Neural progenitor cell (in vitro differentiated cells): ENCODE data around the genes CALHM3 and SORCS3.

DNA sequence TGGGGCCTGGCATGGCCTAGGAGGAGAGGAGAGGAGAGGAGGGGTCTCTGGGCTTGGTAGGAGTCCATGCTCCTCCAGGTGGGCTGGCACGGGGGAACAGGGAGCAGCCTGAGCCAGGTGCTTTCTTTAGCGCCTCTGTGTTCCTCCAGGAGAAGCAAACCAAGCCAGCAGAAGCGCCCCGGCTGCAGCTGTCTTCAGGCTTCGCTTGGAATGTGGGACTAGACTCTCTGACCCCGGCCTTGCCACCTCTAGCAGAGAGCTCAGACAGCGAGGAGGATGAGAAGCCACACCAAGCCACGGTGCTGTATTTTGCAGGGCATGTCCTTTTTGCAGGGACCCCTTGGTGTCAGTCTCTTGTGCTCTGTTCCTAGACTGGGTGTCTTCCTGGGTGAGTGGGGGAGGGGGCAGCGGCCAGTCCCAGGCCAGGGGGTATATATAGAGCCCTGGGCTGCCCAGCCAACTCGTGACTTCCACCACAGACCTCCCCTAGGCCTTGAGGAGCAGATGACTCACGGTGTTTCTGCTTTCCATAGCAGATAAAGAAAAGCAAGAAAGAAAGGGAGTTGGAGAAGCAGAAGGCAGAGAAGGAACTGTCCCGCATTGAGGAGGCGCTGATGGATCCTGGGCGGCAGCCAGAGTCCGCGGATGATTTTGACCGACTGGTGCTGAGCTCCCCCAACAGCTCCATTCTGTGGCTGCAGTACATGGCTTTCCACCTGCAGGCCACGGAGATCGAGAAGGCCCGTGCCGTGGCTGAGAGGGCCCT lies 10.3 kb downstream of the CALHM2 start:
- RAMPAGE, long total RNA: no peak

- RAMPAGE, long total RNA: no peak
These were observed at the start of gene CALHM3 for GRCh38 chr10:103479010-103479452. Gene CALHM3 (minus strand): TSS chr10:103479240.

GRCh38 chr10:103605648-103606268 lies 112.3 kb downstream of the NEURL1 start:
- RAMPAGE, long total RNA: no peak

DNA sequence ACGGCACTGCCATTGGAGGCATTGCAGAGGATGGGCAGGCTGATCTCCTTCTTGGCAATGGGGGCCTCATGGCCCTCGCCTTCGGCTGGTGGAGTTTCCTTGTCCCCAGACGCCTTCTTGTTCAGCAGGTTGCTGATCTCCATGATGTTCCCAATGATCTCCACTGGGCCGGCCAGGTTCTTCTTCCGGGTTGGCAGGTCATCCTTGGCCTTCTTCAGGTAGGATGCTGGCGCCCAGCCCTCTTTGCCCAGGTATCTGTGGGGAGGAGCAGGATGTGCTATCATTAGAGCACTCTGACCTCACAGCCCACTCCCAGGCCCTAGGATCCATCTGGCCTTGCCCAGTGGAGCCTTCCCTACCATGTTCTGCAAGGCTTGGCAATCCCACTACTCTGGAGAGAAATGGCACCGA lies 119.4 kb downstream of the NEURL1 start:
- RAMPAGE, long total RNA: no peak

DNA sequence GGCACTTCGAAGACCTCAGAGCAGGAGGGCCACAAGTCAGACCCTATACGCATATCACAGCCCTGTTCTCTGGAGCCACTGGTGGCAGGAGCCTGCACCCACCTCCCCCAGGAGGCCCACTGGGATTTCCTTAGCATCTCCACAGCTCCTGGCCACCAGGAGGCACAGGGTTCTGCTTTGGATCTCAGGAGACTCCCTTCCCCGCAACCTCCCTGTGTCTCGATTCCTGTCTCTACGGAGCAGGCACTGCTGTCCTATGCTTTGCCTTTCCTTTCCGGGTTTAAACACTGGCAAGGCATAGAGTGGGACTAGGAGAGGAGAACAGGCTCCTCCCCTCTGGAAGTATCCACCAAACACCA lies 166.2 kb downstream of the NEURL1 start:
- RAMPAGE, long total RNA: no peak

DNA sequence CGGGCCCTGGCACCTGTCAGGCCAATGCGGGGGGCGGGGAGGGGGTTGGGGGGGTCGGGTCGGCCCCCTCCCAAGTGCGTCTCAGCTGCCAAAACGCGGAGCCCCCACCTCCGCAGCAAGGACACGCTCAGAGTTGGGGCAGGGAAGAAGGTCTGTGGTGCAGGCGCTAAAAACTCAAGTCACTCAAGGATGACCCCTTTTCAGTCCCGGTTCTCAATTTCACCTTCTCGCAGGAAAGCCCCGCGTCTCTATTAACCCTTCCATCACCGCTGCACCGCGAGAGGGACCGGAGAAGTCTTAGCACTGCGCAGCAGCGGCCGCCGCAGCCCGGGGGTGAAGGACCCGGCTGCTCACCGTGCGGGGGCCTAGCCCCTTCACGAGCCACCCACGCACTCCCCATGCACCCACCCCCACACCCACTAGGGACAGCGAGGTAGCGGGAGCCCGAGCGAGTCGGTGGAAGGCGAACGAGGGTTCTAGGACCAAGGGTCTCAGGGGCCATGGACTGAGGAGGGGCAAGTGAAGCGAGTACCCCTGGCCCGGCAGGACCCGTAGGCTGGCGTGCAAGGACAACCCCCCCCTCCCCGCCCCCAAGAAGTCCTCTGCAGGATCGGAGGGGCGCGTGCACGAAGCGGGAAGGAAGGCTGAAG lies 162.9 kb downstream of the SH3PXD2A start:
- RAMPAGE, long total RNA: no peak

DNA sequence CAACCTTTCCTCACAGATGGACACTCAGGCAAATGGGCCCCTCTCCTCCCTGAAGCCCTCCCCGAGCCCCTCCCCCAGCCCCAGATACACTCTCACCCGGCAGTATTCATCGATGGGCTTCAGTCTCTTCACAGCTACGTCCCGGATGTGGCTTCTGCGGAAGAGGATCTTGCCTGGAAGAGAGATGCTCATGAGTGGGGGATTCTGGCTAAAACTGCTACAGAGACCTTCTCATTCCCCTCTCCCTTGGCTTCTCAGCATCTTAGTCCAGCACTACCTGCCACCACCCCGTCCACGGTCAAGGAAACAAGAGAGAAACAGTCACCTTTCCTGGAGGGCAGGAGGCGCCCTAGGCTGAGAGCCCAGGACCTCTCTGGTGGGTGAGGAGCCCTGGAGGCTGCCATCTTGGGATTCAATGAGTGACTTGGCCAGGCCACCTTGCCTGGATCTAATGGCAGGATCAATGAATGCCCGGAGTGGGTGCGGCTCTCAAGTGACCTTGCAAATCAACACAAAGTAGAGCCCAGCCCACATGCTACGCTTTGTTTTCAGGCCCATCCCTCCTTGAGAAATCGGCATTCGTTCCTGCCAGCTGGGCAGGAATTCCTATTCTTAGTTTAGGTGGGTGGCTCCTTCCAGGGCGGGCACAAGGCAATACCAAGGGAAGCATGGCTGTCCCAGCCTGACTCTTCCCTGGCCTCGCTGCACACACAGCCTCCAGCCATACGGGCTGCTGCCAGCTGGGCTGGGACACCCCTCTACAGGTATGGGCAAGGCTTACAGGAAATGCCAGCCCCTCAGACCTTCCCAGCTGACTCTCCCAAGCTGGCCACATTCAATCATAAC lies 119.5 kb downstream of the SH3PXD2A start:
- RAMPAGE, long total RNA: no peak

DNA sequence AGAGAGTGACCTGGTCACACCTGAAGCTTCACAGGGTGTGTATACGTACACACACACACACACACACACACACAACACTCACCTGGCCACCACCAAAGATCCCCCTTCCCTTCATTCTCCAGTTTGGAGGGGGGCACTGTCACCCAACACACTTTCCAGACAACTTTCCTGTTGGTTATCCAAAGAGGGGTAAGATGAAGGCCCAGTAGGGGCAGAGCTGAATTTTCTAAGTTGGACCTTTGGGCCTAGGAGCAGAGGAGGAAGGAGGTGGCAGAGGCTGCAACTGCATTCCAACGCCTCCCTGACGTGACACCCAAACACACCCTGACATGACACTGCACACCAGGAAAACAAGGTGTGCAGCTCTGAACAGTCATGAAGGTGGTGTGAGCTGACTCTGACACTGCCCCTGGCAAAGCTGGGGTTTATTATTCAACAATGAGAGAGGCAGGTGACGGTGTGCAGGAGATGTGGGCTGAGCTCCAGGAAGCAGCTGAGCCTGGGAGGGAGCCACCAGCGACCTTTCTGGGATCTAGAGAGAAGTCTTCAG lies 65.8 kb downstream of the SH3PXD2A start:
- RAMPAGE, long total RNA: no peak

DNA sequence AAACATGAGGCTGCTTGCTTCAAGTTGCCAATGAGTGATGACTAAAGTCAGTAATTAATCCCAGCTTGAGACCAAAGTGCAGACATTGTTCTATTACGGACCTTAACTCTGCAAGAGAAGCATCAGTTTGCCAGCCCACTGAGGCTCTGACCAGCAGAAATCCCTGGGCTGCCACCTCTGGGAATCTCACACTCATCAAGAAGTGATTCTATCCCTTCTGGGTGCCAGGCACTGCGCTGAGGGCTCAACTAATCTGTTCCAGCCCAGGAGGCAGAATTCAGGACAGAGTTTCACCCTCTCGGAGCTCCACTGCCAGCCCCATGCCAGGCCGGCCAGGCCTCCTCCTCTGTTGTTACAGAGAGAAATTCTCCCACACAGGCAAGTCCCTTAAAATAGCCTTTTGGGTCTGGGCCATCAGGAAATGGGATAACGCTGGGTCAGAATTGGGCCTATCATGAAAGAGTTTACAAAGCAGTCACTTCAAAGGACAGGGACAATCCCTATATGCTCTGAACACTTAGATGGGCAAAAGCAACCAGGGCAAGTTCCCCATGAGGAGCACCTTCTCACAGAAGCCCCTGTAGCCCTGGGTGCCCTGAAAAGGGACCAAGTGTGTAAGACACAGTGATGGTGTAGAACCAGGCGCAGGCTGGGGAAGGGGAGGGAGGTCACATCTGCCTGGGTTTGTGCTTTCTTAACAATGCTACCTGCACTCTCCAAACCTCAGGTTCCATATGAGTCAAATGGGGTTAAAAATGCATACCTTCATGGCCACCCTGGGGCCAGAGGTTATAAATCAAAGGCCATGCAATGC lies 11.2 kb downstream of the SH3PXD2A start:
- RAMPAGE, long total RNA: no peak

- RAMPAGE, long total RNA: no peak
These were observed 2.5 kb downstream of the SH3PXD2A start for GRCh38 chr10:103852798-103853352.

DNA sequence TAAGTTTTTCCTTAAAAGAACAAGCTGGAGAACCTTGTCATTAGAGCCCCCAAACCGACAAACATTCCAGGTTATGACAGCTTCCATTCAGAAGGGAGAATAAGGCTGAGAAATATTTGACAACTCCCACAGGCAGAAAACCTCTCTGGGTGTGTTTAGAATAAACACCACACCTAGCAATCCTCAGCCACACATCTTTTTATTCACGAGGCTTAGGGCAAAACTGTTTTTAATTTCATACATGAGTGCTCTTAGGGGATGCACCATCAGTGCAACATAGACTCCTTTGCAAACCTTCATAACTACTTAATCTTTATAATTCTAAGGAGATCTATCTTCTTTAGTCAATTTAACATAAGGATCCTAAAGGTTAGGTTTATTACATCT lies 24.1 kb downstream of the STN1 start:
- RAMPAGE, long total RNA: no peak

DNA sequence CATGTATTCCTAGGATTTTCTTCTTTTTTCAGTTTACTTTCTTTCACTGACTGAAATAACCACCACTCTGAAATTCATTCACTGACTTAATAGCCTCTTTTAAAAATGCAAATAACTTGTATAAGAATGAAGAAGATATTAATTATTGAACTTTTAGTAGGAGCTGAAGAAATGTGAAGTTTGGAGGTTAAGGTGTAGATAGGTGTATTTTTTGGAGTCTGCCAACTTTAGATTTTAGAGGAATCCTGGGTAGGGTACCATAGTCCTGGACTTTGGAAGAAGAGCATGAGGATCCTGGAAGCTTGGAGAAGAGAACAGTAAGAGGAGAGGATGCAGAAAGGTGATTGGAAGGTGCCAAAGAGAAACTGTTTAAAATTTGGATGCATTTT lies 37.3 kb downstream of the SLK start:
- RAMPAGE, long total RNA: no peak

DNA sequence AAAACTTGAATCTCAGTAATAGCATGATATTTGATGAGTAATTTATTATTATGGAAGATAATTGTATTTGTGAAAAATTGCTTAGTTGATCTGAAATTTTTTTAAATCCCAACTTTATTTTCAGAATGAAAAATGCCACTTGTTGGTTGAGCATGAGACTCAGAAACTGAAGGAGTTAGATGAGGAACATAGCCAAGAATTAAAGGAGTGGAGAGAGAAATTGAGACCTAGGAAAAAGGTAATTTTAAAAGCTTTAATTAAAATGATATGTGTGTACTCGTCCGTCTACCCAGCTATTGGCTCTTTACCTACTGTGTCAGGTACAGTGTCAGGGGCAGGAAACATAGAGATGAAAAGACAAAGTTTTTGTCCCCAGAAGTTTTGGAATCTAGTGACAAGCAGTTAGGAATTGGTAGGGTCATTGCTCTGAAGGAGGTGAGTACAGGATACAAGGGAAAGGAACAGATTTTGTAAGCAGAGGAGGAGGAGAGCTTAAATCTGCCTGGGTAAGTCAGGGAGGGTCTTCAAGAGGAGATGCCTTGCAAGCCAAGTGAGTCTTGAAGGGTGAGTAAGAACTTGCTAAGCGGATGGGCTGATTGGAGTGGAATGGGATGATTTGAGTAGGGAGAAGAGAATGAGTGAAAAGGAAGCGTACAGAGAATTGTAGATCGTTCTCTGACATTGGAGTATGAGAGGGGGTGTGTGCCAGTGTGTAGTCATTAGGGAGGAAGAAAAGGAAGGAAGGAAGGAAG lies 54.7 kb downstream of the SLK start:
- RAMPAGE, long total RNA: no peak

DNA sequence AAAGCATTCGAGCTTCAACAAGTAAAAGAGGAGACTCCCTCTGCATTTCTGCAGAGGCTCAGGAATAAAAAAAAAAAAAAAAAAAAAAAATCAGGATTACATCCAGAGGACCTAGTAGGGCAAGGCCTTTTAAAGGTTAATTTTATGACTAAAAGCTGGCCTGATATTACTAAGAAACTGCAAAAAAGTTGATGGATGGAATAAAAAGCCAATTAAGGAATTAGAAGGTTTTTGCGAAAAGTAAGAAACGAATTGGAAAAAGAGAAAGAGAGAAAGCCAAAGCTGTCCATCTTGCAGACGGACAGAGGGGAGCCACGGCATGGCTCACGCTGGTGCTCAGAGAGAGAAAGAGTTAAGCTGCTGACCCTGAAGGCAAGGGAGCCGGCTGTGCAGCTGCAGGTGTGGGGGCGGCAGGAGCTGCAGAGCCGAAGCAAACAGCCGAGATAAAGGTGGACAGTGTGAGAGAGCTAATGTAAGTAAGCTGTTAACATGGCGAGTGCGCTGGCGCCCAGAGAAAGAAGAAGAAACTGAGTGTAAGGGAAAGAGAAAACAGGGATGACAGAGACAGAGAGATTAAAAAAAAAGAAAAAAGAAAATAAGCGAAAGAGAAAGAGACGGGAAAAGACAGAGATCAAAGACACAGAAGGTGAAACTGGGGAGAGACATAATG lies 18.3 kb downstream of the COL17A1 start:
- RAMPAGE, long total RNA: no peak

DNA sequence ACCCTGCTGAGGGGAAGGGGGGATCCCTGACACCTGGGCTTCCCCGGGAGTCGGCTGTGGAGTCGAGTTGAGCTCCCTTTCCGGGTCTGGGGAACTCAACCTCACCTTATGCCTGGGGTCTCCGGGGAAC lies 93 bp downstream of the SFR1 start:
- RAMPAGE, long total RNA: no peak

- RAMPAGE, long total RNA: no peak
These were observed 24.1 kb downstream of the GSTO2 start for GRCh38 chr10:104292995-104293587.

DNA sequence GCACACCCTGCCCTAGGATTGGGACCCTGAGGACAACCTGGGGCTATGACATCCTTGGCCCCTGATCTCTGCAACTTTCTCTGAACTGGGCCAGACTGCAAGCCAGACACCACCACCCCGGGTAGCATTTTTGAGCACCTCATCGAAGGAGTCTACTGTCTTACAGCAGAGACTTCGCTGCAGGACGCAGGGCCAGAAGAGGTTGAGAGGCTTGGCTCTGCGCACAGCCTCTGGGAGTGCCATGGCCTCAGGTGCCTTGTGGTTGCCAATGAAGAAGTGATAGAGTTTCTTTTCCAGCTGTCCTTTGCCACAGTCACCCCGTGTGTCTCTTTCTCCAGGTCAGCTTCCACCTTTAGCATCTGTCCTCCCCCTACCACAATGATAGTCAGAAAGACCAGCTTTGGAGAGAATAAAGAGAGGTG lies 25.1 kb downstream of the ITPRIP start:
- RAMPAGE, long total RNA: no peak

DNA sequence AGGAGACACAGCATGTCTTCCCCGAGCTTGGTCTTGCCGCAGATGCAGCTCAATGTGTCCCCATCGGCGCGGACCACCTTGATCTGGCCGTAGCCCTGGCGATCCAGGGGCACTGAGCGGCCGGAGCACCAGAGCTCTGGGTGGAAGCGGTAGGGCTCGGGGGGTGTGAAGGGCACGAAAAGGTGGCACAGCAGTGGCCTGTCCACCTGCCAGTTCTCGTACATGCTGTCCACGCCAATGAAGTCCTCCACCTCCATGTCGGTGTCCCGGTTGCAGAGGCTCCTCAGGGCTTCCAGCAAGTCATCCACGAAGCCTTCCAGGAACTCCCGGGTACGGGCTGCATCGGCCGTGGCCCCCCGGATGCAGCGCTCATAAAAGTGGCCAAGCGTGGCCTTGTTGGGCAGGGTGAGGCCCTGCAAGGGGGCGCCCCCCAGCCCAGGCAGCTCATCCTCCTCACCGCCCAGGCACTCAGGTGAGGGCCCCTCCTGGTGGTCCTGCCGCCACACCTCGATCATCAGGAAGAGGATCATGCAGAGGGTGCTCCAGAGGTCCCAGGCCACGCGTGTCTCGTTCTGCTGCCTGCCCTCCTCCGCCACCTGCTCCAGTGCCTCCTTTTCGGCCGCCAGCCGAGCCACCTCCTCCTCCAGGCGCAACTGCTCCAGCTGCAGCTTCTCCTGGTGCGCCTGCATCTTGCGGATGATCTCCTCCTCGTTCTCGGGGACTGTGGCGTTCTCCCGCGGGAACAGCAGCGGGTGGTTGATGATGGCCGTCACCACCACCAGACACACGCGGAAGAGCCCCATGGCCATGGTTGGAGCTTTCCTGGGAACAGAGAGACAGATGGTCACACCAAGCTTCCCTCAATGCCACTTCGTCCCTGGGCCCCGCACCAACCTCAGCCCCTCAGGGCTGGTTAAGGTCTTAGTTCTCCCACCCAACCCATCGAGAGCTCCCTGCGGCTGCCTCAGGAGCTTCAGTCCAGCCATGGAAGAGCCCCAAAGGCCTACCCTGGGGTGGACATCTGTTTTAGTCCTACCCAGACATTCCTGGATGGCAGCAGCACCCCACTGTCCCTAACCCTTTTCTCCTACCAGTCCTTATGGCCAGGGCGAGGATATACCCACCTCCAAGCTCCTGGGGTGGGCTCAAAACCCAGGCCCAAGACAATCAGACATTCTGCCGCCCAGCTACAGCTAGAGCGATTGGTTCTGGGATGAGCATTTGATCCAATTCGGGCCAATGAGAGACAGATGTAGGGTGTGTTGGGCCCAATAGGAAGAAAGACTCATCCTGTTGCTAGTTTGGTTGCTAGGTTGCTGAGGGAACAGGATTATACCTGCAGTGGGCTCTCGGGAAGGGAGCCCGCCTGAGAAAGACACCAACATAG lies 22.5 kb downstream of the ITPRIP start:
- RAMPAGE, long total RNA: no peak

GRCh38 chr10:104641030-104641588 lies at the start of gene SORCS3:
Gene SORCS3 (plus strand): TSS chr10:104641290.
- RAMPAGE, long total RNA: no peak

DNA sequence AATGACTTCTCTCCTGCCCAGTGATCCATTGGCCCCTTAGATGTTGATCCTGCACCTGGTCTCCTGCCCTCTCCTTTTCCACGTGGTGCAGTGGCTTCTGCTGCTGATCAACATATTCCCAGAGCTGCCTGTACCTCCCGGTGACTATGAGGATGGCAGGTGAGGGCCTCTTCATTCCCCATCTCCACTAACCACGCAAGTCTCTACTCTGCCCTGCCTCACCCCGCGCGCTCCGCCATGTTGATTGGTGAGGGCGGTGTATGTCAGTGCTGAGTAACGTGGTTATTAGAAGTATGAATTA lies 138.5 kb downstream of the SORCS3 start:
- RAMPAGE, long total RNA: no peak